AG04450 (cell line): ENCODE results near the gene UNG.

GRCh38 chr12:109069210-109069442, 16.8 kb downstream of the USP30 start:
- CAGE, long polyA plus RNA: no peak
- RRBS: no CpG with 5 or more reads among the region's 3 CpGs

DNA sequence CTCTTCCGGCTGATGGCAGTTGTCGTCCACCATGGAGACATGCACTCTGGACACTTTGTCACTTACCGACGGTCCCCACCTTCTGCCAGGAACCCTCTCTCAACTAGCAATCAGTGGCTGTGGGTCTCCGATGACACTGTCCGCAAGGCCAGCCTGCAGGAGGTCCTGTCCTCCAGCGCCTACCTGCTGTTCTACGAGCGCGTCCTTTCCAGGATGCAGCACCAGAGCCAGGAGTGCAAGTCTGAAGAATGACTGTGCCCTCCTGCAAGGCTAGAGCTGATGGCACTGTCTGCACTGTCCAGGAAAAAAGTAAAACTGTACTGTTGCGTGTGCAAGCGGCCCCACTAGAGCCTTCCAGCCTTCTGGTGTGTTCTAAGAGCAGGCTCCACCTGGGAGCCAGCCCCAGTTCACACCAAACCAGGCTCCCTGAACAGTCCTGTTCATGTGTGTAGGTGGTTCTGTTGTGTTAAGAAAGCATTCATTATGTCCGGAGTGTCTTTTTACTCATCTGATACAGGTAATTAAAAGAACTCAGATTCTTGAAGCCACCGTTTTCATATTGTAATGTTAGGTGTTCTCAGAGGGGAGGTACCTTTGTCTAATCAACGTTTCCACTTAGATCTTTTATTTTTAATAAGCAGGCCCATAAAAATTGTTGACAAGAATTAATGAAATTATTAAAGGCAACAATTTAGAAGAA, 7.4 kb downstream of the ALKBH2 start:
- CAGE, long polyA plus RNA: no peak
- RRBS: no CpG with 5 or more reads among the region's 15 CpGs

DNA sequence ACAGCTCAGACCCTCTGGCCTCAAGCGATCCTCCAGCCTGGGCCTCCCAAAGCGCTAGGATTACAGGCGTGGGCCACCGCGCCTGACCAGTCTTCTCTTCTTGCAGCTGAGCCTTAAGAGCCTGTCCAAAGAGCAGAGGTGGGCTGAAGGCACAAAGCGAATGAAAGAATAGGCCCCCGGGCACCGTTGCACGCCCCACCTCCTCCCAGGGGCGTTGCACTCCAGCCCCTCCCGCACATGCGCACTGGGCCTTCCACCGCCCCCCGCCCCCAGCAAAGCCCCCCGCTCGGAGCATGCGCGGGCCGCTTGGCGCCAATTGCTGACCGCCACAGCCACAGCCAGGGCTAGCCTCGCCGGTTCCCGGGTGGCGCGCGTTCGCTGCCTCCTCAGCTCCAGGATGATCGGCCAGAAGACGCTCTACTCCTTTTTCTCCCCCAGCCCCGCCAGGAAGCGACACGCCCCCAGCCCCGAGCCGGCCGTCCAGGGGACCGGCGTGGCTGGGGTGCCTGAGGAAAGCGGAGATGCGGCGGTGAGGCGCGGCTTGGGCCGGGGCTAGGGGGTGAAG, at the start of gene UNG:
Gene UNG (plus strand): TSS at position 315 of the 565 bp plus-strand sequence.
- CAGE, long polyA plus RNA: no peak
- RRBS: 1% methylated on average over 18 of the region's 44 CpGs

DNA sequence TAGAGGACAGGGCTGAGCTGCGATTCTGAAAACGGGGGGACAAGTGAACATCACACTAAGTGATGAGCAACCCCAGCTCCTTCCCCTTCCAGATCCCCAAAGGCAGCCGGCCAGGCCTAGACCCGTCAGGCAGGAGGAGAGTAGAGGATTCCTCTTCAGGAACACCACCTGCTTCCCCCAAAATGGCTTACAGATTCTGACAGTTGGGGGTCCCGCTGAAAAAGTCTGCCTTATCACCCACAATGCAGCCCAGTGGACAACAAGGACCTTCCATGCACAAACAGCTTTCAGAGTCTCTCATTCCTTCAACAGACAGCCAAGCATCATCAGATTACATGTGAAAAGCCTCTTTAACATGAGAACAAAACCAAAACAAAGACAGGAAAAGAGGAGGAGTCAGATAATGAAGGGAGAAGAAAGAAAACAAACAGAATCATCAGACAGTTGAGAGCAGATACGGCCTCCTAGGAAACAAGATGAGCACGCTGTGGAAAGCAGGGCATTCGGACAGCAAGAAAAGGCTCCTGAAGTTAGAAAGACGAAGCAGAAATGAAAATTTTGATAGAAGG, 18.4 kb downstream of the KCTD10 start:
- CAGE, long polyA plus RNA: no peak
- RRBS: no CpG with 5 or more reads among the region's 9 CpGs

- CAGE, long polyA plus RNA: no peak
- RRBS: no CpG with 5 or more reads among the region's 23 CpGs
Observed at GRCh38 chr12:109533226-109533848, 40.0 kb downstream of the MMAB start.

DNA sequence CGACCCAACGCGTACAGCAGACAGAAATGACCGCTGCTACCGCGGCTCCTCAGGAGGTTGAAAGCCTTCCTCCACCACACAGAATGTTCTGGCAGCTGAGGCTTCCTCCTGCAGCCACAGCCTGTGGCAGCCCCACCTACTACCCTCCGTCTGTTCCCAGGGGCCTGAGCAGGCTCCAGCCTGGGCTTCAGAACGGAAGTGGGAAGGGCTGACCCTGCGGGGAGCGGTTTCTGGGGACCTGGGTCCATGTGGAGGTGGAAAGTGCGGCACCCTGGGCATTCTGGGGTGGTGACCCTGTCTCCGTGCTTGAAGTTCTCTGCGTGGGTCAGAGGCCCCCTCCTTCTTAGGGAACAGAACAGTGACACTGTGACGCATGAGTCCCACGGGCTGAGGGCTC, 9.7 kb downstream of the MMAB start:
- CAGE, long polyA plus RNA: no peak
- RRBS: no CpG with 5 or more reads among the region's 15 CpGs

- CAGE, long polyA plus RNA: no peak
- RRBS: 6% methylated on average over 11 of the region's 22 CpGs
Observed at GRCh38 chr12:109606531-109607104, 33.0 kb downstream of the MVK start.

DNA sequence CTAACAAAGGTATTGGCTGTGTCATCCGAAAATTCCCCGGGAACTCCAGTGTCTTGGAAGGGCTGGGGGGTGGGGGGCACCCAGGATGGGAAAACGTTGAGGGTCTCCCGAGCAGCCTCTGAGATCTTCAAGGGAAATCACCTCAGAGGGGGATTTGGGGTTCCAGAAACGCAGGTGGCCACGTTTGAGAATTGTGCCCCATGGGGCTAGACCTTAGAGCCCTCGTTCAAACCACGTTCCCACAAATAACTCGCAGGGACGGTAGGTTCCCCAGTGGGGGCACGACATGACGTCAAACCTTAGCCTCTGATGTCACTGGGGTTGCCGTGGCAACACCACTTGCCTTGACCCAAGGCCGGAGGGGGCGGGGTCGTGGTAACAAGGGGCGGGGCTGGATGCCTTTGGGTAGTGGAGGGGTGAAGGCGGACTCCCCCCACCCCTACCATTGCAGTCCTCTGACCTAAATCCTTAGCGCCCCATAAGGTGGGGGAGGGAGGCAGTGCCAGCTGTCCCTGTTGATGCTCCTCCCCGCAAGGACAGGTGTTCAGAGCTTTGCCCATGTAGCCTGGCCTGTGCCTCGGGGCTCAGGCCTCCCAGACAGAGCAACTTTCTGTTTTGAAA, 1.6 kb downstream of the FAM222A start:
- CAGE, long polyA plus RNA: no peak
- RRBS: no CpG with 5 or more reads among the region's 21 CpGs

- CAGE, long polyA plus RNA: no peak
- RRBS: no CpG with 5 or more reads among the region's 2 CpGs
Observed at GRCh38 chr12:109754024-109754272, 40.3 kb downstream of the FAM222A start.

- CAGE, long polyA plus RNA: no peak
- RRBS: no CpG with 5 or more reads among the region's 9 CpGs
Observed at GRCh38 chr12:109871714-109872386, 8.5 kb downstream of the GLTP start.

DNA sequence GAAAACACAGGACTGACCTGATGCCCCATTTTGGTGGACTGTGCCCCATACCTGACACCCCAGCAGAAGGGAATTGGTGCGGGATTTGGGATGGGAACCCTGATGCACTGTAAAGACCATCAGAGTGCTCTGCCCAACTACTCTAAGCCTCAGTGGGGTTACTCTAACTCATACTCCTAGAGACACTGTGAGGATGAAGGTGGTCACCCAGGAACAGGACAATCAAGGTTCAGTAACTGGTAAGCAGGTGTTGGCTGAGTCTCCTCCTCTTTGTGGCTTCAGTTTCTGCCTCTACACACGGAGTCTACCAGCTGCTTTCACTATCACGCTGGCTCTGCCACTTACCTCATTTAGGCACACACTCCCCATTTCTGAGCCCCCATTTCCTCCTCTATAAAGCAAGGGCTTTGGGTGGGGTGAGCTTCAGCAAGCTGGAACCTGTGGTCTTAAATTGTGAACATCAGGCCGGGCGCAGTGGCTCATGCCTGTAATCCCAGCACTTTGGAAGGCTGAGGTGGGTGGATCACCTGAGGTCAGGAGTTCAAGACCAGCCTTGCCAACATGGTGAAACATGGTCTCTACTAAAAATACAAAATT, 7.3 kb upstream of the TCHP start:
- CAGE, long polyA plus RNA: no peak
- RRBS: no CpG with 5 or more reads among the region's 5 CpGs

DNA sequence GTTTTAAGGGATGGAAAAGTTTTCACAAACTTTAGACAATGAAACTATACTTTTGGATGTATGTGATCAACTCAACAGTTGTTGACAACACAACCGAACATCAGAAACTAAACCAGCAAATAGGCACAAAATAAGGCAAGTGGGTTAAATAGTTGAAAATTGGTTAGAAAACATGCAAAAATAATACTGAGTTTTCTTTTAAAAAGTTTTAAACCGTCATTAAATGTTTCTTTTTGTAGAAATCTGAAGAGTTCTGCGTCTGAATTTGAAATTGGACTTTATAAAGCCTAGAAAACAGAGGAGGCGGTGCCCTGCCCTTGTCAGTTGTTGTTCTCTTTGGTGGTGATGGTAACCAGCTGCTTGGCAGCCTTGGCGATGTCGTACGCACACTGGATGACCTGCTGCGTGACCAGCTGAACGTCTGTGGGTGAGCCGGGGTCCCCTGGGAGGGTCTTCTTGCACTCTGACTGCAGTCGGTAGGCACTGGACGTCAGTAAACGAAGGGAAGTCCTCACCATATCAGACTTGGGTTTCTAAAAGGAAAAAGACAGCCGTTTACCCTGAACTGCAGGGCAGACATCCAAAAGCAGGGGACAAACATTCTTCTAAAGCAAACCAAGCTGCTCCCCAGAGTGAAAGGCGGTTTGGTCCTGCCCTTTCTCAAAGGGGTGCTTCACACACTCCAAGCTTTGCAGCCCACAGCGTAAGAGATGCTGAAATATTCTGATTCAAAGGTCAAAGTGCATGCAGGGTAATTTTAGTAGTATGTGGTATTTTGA, 32.8 kb downstream of the TCHP start:
- CAGE, long polyA plus RNA: no peak
- RRBS: no CpG with 5 or more reads among the region's 16 CpGs

DNA sequence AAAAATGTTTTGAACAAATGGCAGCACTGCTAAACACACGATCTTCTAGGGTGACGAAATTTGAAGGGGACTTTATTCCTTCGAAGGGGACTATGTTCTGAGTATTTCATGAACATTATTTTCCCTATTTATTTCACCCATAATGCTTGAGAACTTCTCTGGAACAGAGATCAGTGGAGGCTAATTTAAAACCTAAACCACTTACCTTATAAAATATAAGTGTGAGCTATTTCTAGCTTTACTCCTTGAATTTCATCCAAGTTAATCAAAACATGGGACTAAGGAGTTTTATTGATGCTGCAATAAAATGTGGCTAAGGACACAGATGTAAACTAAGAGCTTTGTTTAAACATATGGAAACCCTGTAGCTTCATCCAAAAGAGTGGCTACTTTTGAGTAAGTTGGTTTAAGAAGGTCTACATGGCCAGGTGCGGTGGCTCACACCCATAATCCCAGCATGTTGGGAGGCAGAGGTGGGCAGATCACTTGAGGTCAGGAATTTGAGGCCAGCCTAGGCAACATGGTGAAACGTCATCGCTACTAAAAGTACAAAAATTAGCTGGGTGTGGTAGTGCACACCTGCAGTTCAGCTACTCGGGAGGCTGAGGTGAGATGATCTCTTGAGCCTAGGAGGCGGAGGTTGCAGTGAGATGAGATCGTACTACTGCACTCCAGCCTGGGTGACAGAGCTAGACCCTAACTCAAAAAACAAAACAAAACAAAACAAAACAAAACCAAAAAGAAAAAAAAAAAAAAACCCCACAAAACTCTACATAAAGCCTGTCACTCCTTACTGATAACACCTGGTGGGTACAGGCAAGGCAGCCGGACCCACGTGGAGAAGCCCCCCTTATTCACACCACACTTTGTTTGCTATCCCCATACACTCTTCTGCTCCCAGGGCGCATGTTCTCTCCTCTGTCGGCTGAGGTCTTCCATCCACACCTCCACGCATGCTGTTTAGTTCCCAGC, 40.4 kb downstream of the TCHP start:
- CAGE, long polyA plus RNA: no peak
- RRBS: no CpG with 5 or more reads among the region's 14 CpGs

GRCh38 chr12:109948022-109949040, 47.8 kb downstream of the GIT2 start:
- CAGE, long polyA plus RNA: no peak
- RRBS: no CpG with 5 or more reads among the region's 13 CpGs

DNA sequence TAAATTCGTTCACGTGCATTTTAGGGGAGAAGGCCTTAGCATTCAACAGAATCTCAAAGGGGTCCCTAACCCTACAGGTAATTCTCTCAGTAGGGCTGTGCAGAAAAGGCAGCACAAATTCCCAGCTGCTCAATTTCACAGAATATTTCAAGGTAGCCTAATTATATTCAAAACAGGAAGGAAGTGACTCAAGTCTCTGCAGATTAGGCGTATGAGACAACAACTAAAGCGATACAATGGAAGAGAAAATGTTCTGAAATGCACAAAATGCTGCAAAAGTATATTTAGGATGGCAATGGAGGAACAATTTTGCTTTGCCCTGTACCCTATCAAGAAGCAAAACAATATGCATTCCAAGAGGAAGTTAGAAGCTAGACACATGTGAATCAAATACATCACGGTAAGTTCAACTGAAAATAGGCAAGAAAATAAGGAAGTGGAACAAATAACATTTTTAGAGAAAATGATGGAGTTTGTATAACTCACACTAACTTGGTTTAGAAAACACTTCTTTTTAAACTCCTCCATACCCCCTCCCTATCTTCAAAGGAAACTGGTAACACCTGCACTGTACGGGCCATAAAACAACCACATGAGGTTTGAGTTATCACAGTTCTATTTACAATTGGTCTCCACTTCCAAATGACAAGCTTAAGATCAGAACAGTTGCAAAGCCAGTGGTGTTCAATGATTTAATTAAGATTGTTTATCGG, 1.6 kb downstream of the GIT2 start:
- CAGE, long polyA plus RNA: no peak
- RRBS: no CpG with 5 or more reads among the region's 7 CpGs

DNA sequence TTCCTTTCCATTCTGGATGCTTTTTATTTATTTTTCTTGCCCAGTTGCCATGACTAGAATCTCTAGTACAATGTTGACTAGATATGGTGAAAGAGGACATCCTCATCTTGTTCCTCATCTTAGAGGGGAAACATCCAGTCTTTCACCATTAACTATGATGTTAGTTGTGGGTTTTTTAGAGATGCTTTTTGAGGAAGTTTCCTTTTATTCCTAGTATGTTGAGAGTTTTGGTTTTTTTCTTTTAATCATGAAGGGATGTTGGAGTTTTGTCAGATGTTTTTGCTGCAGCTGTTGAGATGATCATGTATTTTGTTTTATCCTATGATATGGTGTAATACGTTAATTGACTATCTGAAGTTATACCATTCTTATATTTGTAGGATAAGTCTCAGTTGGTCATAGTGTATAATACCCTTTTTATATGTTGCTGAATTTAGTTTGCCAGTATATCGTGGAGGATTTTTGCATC, 8.8 kb downstream of the ANKRD13A start:
- CAGE, long polyA plus RNA: no peak
- RRBS: no CpG with 5 or more reads among the region's 2 CpGs

GRCh38 chr12:110018913-110019547, 19.8 kb downstream of the ANKRD13A start:
- CAGE, long polyA plus RNA: no peak
- RRBS: no CpG with 5 or more reads among the region's 12 CpGs

DNA sequence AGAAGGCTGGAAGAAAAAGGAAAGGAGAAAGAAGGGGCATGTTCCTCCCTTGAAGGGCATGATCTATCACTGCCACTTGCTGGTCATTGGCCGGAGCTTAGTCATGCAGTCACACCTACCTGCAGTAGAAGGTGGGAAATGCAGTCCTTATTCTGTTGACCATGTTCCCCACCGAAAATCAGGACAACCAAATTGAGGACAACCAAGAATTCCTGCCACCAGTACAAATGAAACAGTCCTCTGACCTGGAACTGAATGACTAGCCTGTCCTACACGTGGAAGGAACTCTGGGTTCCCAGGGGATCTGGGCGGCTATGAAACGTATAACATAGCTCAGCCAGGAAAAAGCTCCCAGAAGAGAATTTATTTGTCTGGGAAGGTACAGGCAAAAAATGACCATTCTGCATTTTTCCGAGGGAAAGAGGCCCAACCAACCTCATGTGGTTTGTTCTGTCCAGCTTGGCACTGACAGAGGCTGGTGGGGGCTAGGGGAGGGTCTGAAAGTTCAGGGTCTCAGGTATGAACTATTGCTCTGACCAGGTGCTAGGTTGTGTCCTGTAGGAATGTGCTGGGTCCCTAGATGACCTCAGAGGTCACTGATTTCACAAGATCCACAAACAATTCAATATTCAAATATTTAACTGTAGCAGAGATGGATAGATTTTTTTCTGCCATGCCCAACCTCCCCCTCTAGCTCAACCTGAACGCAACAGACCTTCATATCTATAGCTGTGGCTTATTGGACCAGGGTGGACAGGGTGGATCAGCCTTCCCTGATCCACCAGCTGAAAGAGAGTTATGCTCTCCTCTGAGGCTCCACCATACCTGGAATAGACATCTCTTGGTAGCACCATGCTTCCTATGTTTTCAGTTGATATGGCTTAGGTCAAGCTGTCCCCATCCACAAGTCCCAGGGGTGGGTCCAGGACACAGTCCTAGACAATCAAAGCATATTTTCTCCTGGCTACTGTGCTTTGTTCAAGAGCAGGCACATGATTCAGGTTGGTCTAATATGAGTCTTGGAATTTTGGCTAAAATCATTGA, 33.0 kb upstream of the IFT81 start:
- CAGE, long polyA plus RNA: no peak
- RRBS: no CpG with 5 or more reads among the region's 7 CpGs

- CAGE, long polyA plus RNA: no peak
- RRBS: no CpG with 5 or more reads among the region's 6 CpGs
Observed at GRCh38 chr12:110269811-110270258, 11.2 kb upstream of the ATP2A2 start.

GRCh38 chr12:110308122-110308496, 27.1 kb downstream of the ATP2A2 start:
- CAGE, long polyA plus RNA: no peak
- RRBS: no CpG with 5 or more reads among the region's 3 CpGs